SEM (cell line): ENCODE results near the genes NPIPB11, CDIPT, ALDOA and CORO1A.

DNA sequence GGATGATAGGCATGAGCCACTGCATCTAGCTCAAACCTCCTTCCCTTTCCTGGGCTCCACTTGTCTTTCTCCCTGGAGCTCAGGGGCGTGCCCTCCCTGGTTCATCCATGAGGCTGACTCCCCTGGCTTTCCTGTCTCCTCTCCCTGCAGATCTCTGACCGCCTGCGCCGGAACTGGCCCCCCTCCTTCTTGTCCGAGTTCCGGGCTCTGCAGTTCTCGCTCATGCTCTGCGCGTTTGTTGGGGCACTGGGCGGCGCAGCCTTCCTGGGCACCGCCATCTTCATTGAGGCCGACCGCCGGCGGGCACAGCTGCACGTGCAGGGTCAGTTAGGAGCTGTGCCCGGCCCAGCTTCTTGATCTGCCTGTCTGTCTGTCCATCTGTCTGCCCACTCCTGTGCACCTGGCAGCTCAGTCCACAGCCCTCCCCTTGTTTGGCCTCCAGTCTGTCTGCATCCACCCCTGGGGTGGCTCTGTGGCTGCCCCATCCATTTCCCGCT, 1.2 kb upstream of the LAT start:
- PRO-cap, result no peak

DNA sequence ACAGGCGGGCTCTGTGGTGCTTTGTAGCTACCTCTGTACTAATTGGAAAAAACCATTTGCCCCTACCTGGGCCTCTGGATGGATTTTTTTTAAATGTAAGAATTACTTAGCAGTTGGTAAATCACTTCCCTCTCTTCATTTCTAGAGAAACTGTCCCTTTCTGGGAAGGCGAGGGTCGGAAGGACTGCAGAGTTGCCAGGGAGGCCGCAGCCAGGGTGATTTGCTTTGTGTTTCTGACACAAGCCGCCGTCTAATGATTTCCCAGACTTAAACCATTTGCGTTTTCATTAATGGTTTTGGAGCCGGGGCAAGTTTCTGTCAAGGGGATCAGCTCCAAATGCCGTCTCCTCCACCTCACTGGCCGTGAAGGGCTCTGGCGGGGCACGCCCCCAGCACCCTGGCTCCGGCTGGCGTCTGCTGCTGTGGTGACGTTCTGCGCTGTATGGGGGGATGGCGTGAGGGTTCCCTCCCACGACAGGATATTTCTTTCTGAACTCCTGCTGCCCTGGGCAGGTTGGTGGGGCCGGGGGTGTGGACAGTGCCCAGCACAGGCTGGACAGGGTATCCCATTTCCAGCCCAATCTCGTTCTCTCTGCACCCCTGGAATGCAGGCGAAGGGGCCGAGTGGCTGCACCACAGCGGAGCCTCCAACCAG, 201.8 kb downstream of the LAT start:
- PRO-cap, result no peak

GRCh38 chr16:29202482-29203074, 203.9 kb downstream of the NPIPB11 start:
- PRO-cap, result no peak

GRCh38 chr16:29231145-29231733, 175.3 kb downstream of the NPIPB11 start:
- PRO-cap, result no peak

GRCh38 chr16:29260616-29261088, 145.9 kb downstream of the NPIPB11 start:
- PRO-cap, result no peak

GRCh38 chr16:29291259-29292125, 115.0 kb downstream of the NPIPB11 start:
- PRO-cap, result no peak

GRCh38 chr16:29321504-29322111, 84.9 kb downstream of the NPIPB11 start:
- PRO-cap, result no peak

DNA sequence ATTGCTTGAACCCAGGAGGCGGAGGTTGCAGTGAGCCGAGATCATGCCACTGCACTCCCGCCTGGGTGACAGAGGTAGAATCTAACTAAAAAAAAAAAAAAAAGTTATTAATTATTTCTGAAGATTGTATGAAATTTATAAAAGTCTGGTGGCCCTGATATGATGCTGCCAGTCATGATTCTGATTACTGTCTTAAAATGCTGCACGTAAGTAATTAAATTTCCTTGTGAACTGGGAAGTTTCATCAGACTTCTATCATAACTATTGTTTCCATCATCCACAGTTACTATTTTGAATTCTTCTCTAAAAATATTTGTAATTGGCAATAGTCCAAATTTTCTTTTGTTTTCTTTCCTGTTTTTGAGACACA, at the start of gene NPIPB11:
TSS of gene NPIPB11 (minus strand) at position 86 of the 370 bp plus-strand sequence.
- PRO-cap, result no peak

DNA sequence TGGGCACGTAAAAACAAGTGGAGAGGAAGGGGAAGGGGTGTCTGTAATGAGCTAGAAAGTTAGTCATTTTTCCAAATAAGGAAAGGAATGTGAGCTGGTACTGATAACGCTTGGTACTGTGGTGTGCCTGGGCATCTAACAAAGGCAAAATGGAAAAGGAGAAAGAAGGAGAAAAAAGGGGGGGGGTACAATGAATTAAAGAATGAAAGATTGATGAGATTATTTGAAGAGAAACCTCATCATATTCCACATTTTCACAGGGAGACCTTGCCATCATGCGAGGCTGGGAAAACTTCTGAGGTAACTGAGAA, 30.9 kb downstream of the QPRT start:
- PRO-cap, result no peak

DNA sequence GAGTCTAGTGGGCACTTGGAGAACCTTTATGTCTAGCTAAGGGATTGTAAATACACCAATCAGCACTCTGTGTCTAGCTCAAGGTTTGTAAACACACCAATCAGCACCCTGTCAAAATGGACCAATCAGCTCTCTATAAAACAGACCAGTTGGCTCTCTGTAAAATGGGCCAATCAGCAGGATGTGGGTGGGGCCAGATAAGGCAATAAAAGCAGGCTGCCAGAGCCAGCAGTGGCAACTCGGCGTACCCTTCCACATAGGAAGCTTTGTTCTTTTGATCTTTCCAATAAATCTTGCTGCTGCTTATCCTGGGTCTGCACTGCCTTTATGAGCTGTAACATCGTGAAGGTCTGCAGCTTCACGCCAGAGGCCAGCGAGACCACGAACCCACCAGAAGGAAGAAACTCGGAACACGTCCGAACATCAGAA, 3.0 kb upstream of the C16orf54 start:
- PRO-cap, result no peak

GRCh38 chr16:29814682-29815796, 913 bp upstream of the PAGR1 start:
- PRO-cap, result no peak

GRCh38 chr16:29862540-29863432, at the start of gene CDIPT:
TSS of gene CDIPT (minus strand) at chr16:29863226.
- PRO-cap, result bidirectional peak, plus-strand start at chr16:29863578, minus-strand start at chr16:29863205

DNA sequence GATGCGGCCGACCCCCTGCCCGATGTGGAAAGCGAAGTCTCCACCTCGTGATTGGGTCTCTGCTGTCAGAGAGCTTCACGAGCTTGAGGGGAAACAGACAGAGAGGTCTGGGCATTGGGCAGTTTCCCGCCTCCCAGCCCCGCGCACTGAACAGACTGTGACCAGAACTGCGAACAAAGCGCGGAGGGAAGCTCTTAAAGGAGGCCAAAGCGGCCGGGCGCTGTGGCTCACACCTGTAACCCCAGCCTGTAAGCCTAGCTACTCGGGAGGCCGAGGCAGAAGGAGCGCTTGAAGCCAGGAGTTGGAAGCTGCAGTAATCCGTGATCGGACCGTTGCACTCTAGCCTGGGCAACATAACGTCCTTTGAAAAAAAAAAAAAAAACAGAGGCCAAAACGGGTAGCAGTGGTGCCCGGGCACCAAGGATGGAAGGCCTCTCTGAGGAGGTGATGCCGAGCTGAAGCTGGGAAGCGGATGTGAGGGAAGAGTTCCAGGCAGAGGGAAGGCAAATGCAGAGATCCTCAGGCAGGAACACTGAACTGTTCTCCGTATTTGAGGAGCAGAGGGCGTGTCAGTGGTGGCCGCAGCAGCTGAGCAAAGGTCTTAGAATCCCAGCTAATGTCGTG, 479 bp upstream of the KCTD13 start:
- PRO-cap, result bidirectional peak, plus-strand start at position 164 of the sequence, minus-strand start at position 159 of the sequence

- PRO-cap, result no peak
These were observed 3.0 kb downstream of the HIRIP3 start for GRCh38 chr16:29992318-29992904.

- PRO-cap, result bidirectional peak, plus-strand start at chr16:30065118, minus-strand start at chr16:30065318; bidirectional peak, plus-strand start at chr16:30065761, minus-strand start at chr16:30065561
These were observed at the start of gene ALDOA for GRCh38 chr16:30064870-30065920. TSS of gene ALDOA (plus strand) at chr16:30065760.

GRCh38 chr16:30072993-30073515, 2.7 kb upstream of the PPP4C start:
- PRO-cap, result no peak

- PRO-cap, result no peak
These were observed 6.7 kb downstream of the TBX6 start for GRCh38 chr16:30084698-30085796.

DNA sequence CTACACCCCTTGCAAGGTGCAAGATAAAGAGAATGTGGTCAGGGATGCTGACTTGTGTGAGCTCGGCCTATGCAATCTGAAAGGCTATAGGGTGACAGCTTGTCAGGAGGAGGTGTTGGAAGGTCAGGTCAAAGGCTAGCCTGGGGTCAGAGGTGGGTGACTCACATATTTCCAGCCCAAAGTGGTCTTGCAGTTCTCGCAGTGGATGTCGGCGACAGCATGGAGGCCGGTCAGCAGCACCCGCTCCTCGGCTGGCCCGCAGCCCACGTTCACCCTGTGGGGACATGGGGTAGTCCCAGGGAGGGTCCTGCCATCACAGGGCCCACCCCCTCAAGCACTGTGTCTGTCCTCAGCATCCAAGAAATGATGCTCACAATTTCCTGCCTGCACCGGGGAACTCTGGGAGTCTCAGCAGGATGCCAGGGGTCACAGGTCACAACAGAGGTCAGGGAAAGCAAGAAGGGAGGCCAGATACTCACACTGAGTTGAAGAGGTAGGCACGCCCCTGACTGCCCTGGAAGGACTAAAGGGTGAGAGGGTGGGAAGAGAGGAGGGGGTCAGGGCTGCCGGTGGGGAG, 1.3 kb downstream of the YPEL3 start:
- PRO-cap, result no peak

GRCh38 chr16:30182962-30183950, at the start of gene CORO1A:
TSS of gene CORO1A (plus strand) at chr16:30183602.
- PRO-cap, result bidirectional peak, plus-strand start at chr16:30183606, minus-strand start at chr16:30183506

DNA sequence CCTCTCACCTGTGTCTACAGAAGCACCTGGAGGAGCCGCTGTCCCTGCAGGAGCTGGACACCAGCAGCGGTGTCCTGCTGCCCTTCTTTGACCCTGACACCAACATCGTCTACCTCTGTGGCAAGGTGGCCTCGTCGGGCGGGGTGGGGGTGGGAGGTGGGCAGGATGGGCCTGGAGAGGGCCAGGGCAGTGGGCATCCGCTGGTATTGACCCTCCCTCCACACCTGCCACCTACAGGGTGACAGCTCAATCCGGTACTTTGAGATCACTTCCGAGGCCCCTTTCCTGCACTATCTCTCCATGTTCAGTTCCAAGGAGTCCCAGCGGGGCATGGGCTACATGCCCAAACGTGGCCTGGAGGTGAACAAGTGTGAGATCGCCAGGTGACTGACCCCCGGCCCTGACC, 4.3 kb downstream of the CORO1A start:
- PRO-cap, result no peak